Metastatic Breast Carcinoma in the Brain (tissue), 10 donors: ENCODE results near the gene ASIC3.

DNA sequence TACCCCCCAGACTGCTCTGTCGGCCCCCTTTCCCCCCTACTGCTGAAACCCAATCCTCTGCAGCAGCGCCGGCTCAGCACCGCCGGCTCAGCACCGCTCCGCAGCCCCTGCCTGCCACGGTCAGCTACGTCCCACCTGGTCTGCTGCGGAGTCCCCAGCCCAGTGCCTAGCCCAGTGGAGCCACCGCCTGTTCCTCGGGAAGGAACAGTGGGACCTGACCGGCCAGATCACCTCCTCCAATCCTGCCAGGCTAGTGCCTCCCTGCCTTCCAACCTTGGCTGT lies at the start of gene ASIC3:
Gene ASIC3 (plus strand): TSS at position 56 of the 282 bp plus-strand sequence.
- PRO-cap, 10 experiments, result no peak in any of the 10 experiments

DNA sequence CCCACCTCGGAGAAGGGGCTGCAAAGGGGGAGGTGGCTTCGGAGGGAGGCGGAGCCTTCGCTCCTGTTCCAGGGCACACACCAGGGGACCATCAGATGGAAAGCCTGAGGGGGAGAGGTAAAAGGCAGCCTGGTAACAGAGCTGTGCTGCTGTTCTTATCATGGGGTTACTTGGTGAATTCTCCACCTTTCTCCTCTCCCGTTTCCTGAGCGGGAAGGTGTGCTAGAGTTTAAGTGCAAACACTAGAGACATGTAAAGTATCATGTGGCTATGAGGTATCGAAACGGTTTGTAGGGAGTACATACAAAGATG lies 1.7 kb downstream of the FASTK start:
- PRO-cap, 10 experiments, result no peak in any of the 10 experiments

DNA sequence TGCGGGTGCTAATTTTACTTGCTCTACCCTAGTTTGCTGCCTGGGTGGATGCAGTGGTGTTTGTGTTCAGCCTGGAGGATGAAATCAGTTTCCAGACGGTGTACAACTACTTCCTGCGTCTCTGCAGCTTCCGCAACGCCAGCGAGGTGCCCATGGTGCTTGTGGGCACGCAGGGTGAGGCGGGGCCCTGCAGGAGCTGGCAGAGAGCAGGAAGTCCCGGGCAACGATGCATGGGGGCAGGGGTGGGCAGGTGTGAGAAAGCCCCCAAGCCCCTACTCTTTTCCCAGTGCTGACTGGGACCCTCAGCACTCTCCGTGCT lies 31.3 kb downstream of the AGAP3 start:
- PRO-cap, 10 experiments, result no peak in any of the 10 experiments

- PRO-cap, 10 experiments, result no peak in any of the 10 experiments
Observed at GRCh38 chr7:151242293-151242944, 6.1 kb downstream of the SMARCD3 start.

DNA sequence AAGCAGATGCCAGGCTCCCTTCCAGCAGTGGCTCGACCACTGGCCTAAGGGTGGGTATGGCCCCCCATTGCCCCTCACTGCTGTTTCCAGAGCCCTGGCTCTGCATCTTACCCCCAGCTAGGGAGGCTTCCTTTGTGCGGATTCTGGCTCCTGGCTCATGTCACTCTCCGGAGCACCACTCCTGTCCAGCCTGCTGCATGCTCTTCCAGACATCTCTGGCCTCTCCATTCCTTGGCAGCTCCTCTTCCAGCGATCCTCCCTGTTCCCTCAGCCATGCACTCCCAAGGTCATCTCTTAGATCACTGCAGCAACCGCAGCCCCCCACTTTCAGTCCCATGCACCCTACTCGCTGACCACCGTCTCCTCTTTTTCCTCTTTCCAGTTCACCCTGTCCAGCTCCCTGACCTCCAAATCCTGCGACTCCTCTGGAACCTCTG lies 6.8 kb upstream of the SMARCD3 start:
- PRO-cap, 10 experiments, result no peak in any of the 10 experiments

GRCh38 chr7:151410633-151411028 lies 793 bp upstream of the WDR86 start:
- PRO-cap, 10 experiments, result peak in 2 of 10 experiments; most common minus-strand start chr7:151410689 (in 2)

- PRO-cap, 10 experiments, result peak in 4 of 10 experiments; most common plus-strand start chr7:151460259 (in 3); most common minus-strand start chr7:151459903 (in 2)
Observed at GRCh38 chr7:151459513-151460407, 19.8 kb upstream of the CRYGN start.

DNA sequence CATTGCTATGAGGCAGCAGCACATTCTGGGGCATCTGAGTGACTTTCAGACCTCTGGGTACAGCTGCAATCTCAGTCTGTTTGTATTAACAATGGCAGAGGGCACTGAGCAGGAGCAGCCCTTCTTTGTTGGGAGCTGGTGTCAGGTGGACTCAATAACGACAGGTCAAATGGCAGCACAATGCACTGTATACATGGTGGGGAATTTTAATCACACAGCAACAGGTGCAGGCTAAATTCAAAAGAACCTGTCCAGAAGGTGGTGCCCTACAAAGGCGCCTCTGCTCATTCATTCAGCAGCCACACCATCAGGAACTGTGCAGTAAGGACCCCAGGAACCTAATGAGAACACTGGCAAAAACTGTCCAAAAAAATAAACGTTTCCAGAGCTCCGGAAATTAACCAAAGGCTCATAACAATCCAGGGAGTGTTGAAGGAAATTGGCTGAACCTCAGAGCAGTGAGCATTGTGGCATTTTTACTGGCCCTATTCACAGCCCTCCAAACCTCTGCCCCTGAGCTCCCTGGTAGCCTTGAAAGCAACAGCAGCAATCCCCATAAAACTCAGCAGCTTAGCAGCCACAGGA lies 22.0 kb upstream of the CRYGN start:
- PRO-cap, 10 experiments, result no peak in any of the 10 experiments

GRCh38 chr7:151472721-151473302 lies 32.9 kb upstream of the CRYGN start:
- PRO-cap, 10 experiments, result peak in 1 of 10 experiments; most common minus-strand start chr7:151473063 (in 1)

DNA sequence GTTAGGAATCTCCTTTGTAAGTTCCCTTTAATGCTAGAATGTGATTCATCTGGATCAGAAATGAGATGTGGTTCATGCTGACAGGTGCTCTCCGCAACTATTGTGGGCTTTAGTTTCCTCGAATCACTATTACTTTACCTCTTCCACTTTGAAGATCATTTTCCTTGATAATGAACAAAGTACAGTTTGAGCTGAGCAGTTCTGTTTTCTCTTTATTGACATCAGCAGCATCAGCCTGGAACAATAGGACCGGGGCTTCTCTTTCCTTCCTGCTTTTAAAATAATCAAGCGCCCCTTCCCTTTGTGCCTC lies 66.8 kb upstream of the RHEB start:
- PRO-cap, 10 experiments, result no peak in any of the 10 experiments

GRCh38 chr7:151614415-151615082 lies 94.9 kb upstream of the RHEB start:
- PRO-cap, 10 experiments, result no peak in any of the 10 experiments

- PRO-cap, 10 experiments, result no peak in any of the 10 experiments
Observed at GRCh38 chr7:151628715-151629216, 109.1 kb upstream of the RHEB start.

DNA sequence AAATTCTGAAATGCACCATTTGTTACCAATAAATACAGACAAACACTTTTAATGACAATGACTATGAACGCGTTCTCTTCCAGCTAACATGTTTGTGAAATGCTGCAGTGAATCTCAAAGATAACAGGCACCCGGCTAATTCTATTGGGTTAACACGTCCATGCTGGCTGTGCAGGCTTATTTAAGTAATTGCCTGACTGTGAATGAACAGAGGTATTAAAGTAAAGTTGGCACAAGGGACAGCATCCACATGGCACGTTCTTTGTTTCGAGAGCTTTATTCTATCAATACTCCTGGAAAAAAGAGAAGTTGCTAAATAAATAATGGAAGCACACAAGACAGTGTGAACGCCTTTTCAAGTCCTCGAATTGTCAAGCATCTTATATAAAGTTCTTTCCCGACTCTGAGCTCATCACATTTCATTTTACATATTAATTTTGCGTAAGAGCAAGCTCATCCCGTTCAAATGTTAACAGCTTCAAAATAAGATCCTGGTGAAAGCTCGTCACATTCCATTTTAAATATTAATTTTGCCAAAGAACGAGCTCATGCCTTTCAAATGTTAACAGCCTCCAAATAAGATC lies 111.3 kb upstream of the RHEB start:
- PRO-cap, 10 experiments, result no peak in any of the 10 experiments

- PRO-cap, 10 experiments, result no peak in any of the 10 experiments
Observed at GRCh38 chr7:151671481-151672018, 151.9 kb upstream of the RHEB start.

GRCh38 chr7:151717288-151717846 lies 159.5 kb downstream of the PRKAG2 start:
- PRO-cap, 10 experiments, result no peak in any of the 10 experiments

DNA sequence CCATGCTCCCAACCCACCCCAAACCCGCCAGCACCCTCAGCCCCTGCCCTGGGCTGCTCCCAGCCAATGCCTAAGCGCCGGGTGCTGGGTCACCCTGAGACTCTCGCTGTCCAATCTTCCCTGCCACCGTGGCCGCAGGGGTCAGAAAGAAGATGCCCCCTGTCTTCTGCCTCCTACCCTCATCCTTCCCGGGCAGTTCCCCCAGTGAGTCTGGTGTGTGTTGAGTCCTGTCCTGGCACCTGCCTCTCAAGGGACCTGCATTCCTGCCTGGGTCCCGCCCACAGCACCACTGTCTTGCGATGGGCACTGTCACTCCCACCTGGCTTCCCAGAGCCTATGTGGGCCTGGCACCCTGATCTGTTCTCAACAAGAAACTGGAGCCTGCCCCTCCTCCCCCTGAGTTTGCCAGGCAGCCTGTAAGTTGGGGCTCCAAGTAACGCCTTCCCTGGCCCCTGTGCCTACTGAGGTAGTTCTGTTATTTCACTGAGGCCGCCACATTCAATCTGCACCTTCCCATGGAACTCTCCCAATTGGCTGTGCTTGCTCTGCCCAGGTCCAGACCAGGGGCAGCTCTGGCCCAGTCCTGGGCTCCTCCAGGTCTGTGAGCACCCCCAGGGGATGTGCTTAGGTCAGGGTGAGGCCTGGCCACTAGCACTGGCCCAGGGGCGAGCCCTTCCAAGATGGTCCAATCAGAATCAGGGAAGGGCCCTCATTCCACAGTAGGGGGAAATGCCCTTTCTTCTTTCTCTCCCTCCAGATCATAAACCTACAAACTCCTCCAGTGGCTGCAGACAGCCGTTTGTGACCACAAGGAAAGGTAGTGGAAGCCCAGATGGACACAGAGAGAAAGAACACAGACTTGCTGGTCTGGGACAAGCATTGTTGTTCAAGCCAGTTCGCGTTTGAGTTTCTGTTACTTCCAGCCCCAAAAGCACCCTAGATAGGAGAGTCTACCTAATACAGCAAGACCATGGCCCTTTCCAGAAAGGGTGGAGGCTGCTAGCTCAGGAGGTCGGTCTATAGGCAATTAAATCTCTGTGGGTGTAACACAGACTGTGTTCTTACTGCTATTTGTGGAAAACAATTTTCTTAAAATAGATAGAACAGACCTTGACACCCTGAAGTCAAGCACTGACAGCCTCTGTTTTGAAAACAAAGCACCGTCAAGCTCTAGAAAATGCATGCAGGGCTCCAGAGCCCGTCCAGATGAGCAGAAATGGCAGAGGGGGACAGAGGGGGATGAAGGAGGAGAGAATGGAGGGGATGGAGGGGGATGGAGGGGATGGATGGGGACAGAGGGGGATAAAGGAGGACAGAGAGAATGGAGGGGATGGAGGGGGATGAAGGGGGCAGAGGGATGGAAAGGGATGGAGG lies 157.0 kb downstream of the PRKAG2 start:
- PRO-cap, 10 experiments, result no peak in any of the 10 experiments

GRCh38 chr7:151787050-151787464 lies 89.9 kb downstream of the PRKAG2 start:
- PRO-cap, 10 experiments, result no peak in any of the 10 experiments

- PRO-cap, 10 experiments, result no peak in any of the 10 experiments
Observed at GRCh38 chr7:151793374-151794118, 83.4 kb downstream of the PRKAG2 start.

GRCh38 chr7:151806089-151806939 lies 70.6 kb downstream of the PRKAG2 start:
- PRO-cap, 10 experiments, result no peak in any of the 10 experiments

GRCh38 chr7:151808339-151809204 lies 68.3 kb downstream of the PRKAG2 start:
- PRO-cap, 10 experiments, result no peak in any of the 10 experiments